Kidney (tissue), 2 donors: ENCODE data around the gene KDM2B.

DNA sequence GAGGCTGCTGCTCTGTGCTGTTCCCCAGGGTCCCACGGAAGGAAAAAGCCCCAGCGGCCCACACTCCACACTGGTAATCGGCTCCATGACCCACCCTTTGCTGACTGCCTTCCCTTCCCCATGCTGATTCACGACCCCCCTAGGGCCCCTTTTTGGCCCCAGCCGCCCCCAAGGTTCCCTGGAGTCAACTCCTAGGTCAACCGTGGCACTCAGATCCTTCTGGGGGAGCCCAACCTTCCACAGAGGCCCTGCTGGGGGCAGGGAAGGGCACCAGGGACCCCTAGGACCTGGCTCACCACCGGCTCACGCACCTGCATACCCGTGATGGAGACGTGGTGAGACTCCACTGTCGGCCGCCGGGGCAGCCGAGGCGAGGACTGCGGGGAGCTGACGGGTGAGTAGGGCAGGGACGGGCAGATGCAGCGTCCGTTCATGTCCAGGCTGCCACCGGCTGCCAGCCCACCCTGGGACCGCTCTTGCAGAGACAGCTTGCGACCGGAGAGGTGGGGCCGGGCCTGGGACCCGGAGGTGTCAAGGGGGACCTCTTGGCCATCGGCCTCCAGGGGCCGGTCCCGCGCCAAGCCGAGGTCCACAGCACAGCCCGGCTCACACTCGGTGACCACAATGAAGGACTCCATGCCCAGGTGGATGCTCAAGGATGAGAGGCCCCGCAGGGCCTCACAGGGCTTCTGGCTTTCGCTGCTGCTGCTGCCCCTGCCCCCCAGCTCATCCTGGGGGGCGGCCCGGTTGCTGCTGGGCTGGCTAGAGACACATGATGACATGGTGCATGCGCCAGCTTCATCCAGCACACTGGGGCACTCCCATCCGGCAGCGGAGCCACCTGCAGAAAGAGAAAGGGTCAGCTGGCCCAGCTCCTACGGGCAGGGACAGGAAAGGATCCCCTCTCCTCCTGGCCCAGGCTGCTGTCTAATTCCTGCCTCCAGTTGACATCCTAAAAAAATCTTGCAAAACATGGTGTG lies 22.5 kb downstream of the CAMKK2 start:
- PRO-cap = no peak
- RRBS = 95% methylated on average over 24 of the region's 41 CpGs

- PRO-cap = no peak
- RRBS = no CpG with 5 or more reads among the region's 11 CpGs
Observed at GRCh38 chr12:121375127-121375571, 22.9 kb upstream of the ANAPC5 start.

- PRO-cap = bidirectional peak, plus-strand start at chr12:121400129, minus-strand start at chr12:121399897
- RRBS = 1% methylated on average over 18 of the region's 49 CpGs
Observed at GRCh38 chr12:121399232-121400035, 484 bp upstream of the RNF34 start.

DNA sequence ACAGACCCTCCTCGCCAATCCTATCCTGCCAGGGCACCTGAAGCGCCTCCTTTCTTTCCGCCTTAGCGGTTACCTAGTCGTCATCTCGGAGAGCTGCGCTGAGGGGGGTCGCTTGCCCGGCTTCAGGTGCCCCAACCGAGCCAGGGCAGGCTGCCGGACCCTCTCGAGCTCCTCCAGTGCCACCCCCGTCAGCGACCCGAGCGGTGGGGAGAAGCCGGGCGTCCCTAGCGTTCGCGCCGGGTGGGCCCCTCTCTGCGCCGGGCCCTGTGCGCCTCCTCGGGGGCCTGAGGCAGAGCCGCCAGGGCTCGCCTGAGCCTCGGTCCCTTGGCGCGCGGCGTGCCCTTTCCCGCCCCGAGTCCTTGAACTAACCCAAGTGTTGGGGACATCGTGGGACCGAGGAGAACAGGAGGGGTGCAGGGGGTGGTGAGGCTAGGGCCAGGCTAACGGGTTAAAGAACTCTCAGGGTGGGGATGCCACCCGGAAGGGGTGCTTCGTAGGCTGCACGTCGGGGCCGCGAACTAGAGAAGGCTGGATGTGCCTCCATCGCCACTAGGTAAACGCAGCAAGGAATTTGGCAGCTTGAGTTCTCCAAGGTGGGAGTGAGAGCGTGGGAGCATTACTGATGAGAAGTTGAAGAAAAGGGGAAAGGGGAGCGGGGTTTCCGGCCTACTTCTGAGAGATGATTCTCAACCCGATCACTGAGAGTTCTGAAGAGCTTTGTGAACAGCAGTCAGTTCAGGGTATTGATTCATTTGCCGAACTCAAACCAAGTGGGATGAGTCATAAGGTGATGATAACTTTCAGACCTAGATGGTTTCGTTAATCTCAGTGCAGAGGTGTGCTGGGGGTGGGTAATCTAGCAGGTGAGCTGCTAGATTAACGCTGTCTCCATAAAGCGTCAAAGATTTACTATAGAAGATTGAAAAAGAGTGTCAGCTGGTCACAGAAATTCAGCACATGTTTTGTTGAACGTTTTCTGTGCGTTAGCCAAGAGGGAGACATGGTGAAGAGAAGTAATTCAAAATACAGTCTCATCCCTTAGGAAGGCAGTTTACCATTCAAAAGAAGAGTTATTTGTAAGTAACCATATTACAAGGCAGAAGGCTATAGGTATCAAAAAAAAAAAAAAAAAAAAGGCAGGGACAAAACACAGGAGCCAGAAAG lies 704 bp downstream of the RNF34 start:
- PRO-cap = no peak
- RRBS = under 1% methylated on average over 18 of the region's 56 CpGs

DNA sequence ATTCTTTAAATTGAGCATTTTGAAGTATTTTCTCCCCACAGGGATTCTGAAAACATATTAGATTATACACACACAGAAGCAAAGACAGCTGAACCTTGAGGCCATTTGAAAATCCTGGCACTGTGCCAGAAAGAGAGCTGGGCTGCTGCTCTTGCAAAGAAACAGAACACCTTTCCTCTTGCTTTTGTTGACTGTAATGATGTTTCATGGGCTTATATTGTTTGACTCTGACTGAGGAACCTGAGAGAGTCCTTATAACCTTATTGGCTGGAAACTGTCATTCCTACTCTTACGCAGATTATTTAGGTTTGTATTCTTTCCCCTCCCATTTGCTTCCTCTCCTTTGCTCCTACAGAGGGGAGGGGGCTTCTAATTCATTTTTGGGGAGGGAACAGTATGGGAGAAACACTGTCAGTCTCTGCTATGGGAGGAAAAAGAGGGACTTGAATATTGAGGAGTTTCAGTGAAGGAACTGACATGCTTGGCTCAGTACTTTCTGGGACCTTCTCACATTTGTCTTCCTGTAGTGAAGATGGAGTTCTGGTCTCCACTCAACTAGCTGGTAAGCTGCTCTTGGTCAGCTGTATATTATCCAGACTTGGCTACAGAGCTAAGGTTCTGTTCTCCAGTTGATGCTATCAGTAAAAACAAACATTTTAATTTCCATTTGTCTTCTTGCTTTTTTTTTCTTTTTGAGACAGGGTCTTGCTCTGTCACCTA lies 5.0 kb downstream of the RNF34 start:
- PRO-cap = no peak
- RRBS = no CpG with 5 or more reads among the region's 1 CpG

DNA sequence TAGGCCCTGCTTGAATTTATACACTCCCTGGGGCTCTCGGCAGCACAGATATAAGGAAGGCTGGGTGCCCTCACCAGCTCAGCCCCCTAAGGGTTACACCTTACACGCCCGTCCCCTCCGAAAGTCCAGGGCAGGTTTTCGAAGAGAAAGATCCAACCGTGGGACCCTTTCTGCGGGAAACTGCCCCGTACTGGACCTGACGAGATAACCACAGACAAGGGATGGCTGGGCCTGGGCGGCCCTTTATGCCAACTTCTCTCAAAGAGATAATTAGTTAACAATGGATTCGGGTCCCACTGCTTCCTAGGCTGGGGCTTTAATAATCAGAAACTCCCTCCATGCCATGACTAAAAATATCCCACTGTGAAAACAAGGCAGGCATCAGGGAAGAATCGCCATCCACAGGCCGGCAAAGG lies 80.6 kb downstream of the KDM2B start:
- PRO-cap = no peak
- RRBS = 19% methylated on average over 1 of the region's 13 CpGs

GRCh38 chr12:121516383-121516831 lies 64.4 kb downstream of the KDM2B start:
- PRO-cap = no peak
- RRBS = no CpG with 5 or more reads among the region's 10 CpGs

DNA sequence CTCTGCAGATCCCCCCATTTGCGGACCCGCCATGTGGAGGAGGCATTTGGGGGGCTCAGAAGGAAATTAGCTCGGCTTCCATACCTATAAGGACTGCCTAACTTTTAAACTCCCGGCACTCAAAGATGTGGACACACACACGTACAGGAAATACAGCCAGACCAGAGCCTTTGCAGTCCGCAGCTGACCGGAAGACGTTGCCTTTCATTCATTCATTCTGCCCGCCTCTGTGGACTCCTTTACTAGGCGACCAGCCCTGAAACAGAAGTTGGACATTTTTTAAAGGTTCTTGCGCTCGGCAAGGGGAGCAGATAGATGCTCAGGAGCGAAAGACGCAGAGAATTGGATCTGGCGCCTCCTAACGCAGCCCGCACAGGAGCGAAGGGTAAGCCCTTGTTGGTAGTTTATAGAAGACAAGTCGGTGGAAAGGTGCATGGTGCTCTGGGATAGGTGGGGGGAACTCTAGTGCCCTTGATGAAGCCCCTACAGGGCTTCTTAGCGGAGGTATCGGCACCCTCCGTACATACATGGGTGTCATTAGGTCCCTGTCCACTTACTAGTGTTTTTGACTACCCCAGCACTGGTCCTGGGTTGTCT lies at the start of gene KDM2B:
Gene KDM2B (minus strand): TSS at position 145 of the 597 bp plus-strand sequence.
- PRO-cap = no peak
- RRBS = 6% methylated on average over 4 of the region's 22 CpGs

GRCh38 chr12:121646784-121647286 lies 22.6 kb downstream of the MORN3 start:
- PRO-cap = no peak
- RRBS = no CpG with 5 or more reads among the region's 6 CpGs

DNA sequence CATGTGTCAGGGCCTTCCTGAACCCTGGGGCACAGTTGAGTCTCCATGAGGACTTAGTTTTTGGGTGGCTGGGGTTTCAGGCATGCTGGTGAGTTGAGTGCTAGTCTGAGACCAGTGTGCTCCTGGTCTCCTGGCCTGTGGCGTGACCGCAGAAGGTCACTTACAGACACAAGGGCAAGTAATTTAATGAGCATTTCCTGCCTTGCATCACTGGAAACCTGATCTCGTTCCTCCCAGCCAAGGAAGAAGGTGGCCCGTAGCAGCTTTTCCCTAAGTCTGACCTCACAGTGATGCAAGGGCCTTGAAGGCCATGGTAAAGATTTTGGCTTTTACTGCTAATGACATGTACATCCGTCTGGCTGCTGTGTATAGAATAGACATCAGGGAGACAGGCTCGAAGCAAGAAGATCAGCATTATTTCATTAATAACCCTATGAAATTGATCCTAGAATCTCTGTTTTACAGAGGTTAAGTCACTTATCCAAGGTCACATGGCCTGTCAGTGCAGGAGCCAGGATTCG lies 4.5 kb downstream of the TMEM120B start:
- PRO-cap = no peak
- RRBS = no CpG with 5 or more reads among the region's 7 CpGs

DNA sequence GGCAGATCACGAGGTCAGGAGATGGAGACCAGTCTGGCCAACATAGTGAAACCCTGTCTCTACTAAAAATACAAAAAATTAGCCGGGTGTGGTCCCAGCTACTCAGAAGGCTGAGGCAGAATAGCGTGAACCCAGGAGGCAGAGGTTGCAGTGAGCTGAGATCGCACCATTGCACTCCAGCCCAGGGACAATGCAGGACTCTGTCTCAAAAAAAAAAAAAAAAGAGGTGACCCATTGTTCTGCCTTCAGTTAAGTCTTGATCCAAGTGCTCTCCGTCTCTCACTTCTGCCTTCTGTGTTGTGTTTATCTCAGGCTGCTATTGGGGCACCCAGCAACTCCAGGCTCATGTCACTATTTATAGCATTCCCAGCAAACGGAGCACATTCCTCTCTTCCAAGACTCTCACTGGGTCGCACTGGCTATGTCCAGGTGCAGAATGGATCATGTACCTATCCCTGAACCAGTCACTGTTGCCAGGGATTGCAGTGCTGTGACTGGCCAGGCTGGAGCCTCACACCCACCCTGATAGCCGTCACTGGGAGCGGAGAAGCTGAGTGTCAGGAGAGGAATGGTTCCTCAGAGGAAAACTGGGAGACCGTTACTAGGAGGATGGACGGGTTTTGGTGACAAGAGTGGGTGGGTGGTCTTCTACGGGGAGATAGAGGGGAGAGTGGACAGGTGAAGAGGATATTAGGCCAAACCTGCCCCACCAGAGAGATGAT lies 31.3 kb downstream of the RHOF start:
- PRO-cap = no peak
- RRBS = no CpG with 5 or more reads among the region's 12 CpGs

- PRO-cap = no peak
- RRBS = no CpG with 5 or more reads among the region's 11 CpGs
Observed at GRCh38 chr12:121769763-121770366, 23.6 kb downstream of the RHOF start.

DNA sequence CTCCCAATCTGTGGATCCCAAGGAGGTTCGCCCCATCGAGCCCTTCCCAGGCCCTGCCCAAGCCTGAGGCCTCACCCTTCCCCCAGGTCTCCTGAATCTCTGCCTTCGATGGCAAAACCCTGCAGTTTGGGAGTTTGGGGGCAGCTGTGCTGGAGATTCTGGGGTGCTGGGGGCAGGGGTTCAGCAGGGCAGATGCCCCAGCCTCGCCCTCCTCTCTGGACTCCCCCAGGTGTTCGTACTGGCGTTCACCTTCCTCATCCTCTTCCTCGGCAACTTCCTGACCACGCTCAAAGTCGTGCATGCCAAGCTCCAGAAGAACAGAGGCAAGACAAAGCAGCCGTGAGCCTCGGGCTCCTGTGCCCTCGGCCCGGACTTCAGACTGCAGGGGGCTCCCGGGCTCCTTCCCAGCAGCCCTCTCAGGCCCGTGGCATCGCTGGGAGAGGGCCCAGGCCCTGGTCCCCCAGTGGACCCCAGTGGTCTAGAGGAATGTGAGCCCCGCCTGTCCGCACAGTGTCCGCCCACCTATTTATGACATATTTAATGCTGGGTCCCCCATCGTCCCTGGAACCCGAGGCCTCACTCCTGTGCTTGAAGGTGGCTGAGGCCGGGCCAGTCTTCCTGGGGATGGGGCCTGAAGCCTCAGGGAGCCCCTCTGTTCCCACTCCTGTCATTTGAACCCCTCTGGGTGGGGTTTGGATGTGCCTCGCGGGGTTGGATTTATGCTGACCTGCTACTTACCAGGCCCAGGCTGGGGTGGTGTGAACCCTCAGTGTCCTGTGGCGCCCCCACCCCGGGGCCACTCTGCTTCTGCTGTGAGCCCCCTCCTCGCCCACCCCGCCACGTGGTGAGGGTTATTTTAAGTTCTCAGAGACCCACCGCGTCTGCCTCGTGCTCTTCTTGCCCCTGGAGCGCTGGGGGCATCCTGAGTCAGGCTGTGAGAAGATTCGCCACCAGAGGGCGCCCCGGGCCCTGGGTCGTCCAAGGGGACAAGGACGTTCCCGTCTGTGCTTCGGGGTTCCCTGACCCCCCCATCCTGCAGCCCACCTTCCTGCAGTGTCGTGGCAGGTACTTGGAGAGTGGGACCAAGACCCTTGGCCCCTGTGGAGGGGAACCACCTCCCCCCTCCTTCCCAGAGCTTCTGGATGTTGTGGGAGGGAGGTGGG lies 17.7 kb downstream of the RHOF start:
- PRO-cap = no peak
- RRBS = no CpG with 5 or more reads among the region's 41 CpGs

- PRO-cap = no peak
- RRBS = no CpG with 5 or more reads among the region's 19 CpGs
Observed at GRCh38 chr12:121791452-121792694, 1.6 kb downstream of the RHOF start.

- PRO-cap = no peak
- RRBS = no CpG with 5 or more reads among the region's 7 CpGs
Observed at GRCh38 chr12:121794595-121794908, 1.1 kb upstream of the RHOF start.

- PRO-cap = bidirectional peak, plus-strand start at chr12:121800393, minus-strand start at chr12:121800343
- RRBS = no CpG with 5 or more reads among the region's 13 CpGs
Observed at GRCh38 chr12:121800256-121800440, 3.7 kb upstream of the SETD1B start.

GRCh38 chr12:121800803-121801654 lies 2.8 kb upstream of the SETD1B start:
- PRO-cap = bidirectional peak, plus-strand start at chr12:121801081, minus-strand start at chr12:121801093
- RRBS = 2% methylated on average over 38 of the region's 66 CpGs

DNA sequence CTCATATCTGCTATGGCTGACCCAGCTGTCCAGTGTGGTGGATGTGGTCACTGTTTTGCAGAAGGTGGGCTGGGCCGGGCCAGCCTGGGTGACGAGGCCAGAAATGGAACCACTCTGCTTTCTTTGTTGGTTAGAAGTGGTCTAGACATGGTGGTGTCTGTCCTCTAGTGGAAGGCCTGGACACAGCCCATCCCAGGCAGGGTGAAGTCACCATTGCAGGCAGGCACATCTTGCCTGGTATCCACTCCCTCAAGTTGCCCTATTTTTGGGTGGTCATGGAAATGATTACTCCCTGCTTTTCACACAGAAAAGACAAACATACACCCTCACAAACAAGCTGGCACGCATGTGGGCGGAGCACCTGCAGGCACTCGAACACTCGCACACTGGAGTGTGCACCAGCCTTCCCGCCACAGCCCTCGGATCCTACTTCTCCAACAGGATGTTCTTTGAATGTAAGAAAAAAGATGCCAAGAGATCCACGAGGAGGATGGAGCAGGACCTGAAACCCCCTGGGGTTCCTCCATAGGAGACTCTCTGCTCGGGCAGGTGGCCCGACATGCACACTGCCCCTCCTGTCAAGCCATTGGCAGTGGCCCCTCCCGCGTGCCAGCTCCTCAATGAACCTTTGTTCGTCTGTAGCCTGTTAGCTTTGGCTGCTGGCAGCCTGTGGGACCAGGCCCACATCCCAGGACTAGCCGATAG lies 38.4 kb downstream of the MLXIP start:
- PRO-cap = no peak
- RRBS = no CpG with 5 or more reads among the region's 15 CpGs

DNA sequence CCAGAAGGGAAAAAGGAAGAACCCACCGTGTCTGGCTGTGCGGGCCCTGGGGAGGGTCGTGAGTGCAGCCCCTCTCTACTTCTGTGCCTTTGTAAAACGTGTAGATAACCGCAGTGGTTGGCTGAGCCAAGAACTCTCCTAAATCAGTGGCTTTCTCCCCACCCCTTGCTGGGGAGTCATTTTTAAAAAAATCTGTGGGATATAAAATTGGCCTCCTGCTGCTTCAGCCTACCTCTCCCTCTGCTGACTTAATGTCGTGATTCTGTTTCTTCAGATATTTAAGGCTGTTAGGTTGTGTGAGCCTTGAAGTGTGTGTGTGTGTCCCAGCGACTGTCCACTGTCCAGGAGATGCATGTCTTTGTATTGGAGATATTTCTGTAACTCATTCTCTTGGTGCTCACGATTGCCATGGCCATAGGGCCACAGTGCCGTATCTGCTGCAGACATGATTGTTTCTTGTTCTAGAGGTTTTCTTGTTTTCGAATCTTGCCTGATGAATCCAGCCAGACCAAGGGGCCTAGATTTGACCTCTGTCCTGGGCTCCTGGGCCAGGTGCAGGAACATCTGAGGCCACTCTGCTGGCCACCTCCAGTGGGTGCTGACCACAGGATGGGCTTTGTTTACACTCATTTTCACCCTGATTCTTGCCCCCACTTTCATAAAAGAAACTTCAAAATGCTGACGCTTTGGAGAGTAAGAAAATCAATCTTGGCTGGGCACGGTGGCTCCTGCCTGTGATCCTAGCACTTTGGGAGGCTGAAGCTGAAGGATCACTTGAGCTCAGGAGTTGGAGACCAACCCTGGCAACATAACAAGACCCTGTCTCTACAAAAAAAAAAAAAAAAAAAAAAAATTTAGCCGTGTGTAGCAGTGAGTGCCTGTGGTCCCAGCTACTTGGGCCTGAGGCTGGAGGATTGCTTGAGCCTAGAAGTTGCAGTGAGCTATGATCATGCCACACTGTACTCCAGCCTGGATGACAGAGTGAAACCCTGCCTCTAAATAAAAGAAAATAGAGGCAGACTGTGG lies 30.1 kb downstream of the IL31 start:
- PRO-cap = no peak
- RRBS = no CpG with 5 or more reads among the region's 13 CpGs

DNA sequence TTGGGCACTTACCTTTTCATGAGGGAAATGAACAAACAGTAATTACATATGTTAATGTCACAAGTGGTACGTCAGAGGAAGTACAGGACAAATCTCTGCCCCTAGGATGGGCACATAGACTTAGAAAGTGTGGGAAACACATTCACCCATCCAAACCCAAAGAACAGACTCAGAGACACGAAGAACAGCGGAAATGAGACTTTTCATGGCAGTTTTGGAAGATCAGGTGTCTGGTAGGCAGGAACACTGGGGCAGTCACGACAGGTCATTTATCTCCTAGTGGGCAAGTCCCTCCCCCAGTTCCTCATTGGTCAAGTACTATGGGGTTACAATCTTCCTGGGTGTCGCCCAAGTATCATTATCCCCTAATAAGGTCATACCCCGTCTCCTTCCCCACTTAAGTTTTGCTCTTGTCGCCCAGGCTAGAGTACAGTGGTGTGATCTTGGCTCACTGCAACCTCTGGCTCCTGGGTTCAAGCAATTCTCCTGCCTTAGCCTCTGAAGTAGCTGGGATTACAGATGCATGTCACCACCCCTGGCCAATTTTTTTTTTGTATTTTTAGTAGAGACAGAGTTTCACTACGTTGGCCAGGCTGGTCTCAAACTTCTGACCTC lies 6.6 kb upstream of the B3GNT4 start:
- PRO-cap = no peak
- RRBS = no CpG with 5 or more reads among the region's 8 CpGs